Foreskin keratinocyte (primary cell): ENCODE measurements around the genes ARVCF and CCDC188.

GRCh38 chr22:19910883-19911546, 30.6 kb upstream of the COMT start:
- RAMPAGE, total RNA, result no peak

DNA sequence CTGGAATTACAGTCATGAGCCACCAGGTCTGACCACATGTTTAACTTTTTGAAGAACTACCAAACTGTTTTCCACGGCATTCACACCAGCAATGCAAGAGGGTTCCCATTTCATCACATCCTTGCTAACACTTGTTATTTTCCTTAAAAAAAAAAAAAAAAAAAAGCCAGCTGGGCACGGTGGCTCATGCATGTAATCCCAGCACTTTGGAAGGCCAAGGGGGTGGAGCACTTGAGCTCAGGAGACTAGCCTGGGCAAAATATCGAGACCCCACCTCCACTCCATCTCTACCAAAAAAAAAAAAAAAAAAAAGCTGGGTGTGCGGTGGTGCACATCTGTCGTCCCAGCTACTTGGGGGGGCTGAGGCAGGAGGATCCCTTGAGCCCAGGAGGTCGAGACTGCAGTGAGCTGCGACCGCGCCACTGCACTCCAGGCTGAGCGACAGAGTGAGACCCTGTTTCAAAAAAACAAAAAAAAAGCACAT, 16.9 kb upstream of the TXNRD2 start:
- RAMPAGE, total RNA, result no peak

DNA sequence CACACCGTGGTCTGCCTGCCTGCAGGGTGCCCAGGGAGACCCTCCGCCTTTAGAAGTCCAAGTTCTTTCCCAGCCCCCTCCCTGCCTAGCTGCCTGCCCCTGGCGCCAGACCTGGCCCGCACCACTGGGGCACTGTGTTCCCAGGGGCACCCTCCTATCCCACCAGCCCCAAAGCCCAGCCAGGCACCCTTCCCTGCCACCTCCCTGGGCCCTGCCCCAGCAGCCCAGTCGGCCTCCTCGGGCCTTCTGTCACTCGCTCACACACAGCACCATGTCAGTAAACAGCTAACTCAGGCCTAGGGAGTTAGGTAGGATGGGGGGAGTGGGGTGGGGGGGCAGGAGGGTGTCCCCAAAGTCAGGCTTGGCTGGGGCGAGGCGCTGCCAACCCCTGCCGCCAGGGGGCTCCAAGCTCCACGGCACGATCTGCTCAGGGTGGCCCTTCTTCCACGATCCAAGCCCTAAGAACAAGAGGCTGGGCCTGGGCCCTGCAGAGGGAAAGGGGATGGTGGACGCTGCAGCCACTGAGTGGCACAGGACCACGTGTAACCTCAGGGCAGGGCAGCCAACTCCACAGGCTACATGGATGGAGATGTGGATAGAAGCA, 28.7 kb upstream of the TXNRD2 start:
- RAMPAGE, total RNA, result no peak

DNA sequence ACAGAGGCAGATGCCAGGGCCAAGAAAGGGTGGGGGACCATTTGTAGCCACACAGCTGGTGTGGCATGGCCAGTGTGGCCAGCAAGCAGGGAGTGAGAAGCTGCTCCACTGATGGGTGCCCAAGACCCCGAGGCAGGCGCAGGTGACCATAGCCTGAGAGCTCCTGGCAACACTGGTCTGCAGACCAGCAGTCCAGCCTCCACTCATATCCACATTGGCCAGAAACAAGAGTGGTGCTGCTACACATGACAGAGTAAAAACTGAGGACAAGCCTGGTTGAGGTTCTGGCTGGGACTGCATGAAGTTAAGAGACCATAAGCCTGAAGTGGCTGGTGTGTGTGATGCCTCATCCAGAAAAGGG, 25.4 kb downstream of the ARVCF start:
- RAMPAGE, total RNA, result no peak

DNA sequence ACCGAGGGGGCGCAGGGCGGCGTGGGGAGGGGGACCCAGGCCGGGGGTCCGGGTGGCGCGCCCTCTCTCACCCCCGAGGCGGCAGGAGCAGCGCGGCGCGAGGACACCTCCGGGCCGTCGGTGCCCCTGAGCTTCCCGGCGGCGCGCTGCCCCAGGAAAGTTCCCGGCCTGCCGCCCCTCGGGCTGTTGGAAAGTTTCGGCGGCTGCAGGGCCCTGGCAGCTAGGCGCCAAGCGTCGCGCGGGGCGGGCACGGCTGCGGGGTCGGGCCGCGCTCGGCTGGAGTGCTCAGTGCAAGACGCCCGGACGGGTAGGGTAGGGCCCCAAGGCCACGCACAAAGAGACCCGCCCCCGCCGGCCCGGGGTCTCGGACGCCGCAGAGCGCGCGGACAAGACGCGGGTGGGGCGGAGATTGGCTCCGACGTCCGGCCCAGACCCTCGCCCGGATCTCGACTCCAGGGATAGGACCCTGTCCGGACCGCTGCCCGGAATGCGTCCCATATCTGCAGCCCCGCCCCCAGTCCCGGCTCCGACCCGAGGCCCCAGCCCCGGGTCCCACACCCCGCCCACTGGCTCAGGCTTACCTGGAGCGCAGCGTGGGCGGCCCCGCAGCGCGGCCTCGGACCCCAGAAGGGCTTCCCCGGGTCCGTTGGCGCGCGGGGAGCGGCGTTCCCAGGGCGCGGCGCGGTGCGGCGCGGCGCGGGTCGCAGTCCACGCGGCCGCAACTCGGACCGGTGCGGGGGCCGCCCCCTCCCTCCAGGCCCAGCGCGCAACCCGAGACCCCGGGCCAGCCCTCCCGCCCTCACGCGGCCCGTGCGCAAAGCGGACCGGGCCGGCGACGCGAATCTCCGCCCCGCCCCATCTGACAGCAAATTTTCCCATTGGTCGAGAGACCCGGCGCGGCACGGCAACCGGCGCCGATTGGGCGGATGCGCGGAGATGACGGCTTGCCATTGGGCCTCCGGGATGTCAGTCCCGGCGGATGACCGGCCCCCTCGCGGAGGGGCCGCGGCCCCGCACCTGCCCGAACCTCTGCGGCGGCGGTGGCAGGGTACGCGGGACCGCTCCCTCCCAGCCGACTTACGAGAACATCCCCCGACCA, at the start of gene ARVCF:
Gene ARVCF, minus strand, starts transcription at position 816 of the 1,099 bp plus-strand sequence.
- RAMPAGE, total RNA, result no peak

DNA sequence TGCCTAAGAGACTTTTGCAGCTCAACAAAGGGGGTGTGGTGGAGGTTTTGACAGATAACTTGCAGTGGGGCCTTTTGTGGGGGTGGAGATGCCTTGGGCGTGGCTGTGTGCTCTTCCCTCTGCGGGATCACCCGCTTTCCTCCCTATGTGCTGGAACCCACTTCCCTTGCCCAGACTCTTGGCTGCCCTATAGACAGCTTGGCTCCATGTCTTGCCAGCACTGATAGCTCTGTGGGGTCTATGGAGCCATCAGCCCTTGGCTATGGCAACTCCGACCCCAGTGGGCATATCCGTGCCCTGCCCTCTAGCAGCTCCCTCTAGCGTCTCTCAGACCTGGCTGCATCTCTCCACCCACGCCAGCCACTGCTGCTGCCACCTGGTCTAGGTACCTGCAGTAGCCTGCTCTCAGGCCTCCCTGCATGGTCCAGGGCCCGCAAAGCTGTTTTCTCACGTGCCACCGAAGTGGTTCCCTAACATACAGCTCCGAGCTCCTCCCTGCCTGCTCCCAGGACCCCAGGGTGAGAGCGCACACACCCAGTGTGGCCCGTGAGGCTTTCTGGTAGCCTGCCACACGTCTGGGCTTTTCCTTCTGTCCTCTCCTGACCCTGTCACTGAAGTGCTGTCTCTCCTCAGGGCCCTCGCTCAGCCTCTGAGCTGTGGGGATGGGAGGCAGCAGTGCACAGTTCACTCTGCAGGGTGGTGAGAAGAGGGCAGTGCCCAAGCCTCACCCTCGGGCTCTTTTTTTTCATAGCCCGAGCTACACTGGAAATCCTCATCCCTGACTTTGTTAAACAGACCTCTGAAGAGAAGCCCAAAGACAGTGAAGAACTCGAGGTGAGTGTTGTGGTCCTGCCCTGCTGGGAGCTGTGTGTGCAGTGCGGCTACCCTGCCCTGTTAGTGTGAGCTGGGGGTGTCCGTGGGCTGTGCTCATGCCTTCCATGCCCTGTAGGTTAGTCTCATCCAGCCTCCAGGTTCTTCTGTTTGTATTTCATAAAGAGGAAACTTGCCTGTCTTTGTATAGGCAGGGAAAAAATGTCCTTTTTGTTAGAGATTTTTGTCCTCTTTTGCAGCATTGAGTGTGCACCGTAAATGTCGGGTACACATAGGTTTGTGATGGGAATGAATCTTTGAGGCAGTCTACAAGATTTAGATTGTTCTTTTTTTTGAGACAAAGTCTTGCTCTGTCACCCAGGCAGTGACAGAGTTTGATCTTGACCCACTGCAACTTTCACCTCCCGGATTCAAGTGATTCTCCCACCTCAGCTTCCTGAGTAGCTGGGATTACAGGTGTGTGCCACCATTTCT, 14.4 kb downstream of the DGCR8 start:
- RAMPAGE, total RNA, result no peak

- RAMPAGE, total RNA, result no peak
Observed at GRCh38 chr22:20122117-20122737, 5.2 kb upstream of the TRMT2A start.

DNA sequence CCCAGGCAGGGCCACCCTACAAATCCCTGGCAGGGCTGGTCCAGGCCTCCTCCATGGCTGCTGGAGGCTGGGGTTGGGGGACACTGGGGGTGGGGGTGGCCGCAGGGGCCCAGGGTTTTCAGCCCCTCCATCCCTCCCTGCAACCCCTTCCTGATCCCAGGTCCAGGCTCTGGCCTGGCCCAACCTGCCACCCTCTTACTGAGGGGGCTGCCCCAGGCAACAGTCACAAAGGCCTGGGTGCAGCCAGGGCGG, at the start of gene CCDC188:
Gene CCDC188, minus strand, starts transcription at position 200 of the 252 bp plus-strand sequence.
- RAMPAGE, total RNA, result no peak

- RAMPAGE, total RNA, result no peak
Observed at GRCh38 chr22:20237933-20238945, 29.9 kb downstream of the RTN4R start.

DNA sequence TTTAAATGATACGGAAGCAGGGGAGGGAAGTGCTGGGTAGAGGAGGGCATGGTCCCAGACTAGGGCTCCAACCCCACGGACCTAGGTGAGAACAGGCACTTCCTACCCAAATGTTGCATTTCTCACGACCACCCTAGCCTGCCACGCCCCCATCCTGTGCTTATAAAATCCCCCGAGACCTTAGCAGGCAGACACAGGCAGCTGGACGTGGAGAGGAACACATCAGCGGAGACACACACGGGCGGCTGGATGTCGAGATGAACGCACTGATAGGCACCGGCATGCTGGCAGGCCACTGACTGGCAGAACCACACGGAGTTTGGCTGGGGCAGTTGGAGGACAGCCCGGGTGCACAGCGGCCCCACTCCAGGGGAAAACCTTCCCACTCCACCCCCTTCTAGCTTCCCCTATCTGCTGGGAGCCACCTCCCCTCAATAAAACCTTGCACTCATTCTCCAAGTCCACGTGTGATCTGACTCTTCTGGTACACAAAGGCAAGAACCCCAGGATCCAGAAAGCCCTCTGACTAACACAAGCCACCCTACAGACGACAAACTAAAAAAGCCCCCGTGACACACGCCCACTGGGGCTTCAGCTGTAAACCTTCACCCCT, 18.9 kb upstream of the RTN4R start:
- RAMPAGE, total RNA, result no peak

DNA sequence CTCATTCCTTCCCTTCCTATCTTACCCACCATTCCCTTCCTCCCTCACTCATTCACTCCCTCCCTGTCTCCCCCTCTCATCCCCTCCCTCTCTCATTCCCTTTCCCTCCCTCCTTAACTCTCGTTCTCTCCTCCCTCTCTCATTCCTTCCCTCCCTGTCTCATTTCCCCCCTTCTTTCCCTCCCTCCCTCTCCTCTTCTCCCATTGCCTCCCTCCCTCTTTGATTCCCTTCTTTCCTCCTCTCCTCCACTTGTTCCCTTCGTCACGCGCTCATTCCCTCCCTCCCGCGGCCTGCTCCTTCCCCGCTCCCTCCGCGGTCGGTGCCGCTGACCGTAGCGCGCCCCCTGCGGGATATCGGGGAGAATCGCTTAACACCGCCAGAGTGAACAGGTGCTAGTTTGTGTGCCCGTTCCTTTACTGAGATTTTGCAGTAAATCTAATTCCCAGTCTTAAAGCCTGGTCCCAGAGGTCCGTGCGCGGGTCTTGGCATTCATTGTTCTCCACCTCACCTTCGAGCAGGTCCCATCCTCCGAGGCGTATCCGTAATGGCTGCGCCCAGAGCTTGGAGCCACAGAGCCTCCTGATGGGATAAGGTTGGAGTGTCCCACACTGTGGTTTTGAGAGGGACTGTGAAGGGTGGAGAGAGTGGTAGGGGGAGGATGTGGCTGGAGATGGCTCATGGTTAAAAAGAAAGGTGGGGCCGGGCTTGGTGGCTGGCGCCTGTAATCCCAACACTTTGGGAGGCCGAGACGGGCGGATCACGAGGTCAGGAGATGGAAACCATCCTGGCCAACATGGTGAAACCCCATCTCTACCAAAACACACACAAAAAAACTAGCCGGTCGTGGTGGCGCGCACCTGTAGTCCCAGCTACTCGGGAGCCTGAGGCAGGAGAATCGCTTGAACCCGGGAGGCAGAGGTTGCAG, 966 bp upstream of the KLHL22 start:
- RAMPAGE, total RNA, result no peak

- RAMPAGE, total RNA, result no peak
Observed at GRCh38 chr22:20508582-20509228, 1.3 kb downstream of the MED15 start.

- RAMPAGE, total RNA, result no peak
Observed at GRCh38 chr22:20553716-20554441, 46.5 kb downstream of the MED15 start.

DNA sequence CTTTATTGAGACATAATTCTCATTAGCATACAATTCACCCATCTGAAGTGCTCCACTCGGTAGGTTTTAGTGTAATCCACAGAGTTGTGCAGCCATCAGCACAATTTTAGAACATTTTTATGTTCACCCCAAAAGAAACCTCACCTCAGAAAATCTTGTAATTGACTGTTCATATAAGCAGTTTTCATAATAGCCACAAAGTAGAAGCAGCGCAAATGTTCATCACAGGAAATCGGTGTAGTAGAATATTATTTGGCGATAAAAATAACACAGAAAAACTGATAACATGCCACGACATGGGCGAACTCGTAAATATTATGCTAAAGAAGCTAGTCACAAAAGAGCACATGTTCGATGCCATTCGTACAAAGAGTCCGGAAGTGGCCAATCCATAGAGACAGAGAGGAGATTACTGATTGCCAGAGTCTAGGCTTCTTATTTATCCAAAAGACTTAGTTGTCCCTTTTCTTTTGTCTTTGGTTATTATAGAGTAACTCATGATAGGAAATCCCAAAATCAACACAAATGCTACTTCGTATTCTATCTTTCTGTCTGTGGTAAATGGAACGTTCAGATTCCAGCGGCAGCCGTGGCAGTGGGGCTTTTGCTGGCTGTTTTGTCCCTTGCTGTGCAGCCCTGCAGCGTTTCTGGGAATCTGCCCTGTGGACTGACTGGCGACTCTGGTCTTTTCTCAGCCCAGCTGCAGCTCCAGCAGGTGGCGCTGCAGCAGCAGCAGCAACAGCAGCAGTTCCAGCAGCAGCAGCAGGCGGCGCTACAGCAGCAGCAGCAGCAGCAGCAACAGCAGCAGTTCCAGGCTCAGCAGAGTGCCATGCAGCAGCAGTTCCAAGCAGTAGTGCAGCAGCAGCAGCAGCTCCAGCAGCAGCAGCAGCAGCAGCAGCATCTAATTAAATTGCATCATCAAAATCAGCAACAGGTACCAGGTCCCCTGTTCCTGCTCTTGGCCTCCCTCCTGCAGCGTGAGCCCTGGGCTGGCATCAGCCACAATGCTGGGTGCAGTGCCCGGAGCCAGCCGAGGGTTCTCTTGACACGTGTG, 56.7 kb downstream of the MED15 start:
- RAMPAGE, total RNA, result no peak

GRCh38 chr22:20566296-20566710, 58.9 kb downstream of the MED15 start:
- RAMPAGE, total RNA, result no peak

DNA sequence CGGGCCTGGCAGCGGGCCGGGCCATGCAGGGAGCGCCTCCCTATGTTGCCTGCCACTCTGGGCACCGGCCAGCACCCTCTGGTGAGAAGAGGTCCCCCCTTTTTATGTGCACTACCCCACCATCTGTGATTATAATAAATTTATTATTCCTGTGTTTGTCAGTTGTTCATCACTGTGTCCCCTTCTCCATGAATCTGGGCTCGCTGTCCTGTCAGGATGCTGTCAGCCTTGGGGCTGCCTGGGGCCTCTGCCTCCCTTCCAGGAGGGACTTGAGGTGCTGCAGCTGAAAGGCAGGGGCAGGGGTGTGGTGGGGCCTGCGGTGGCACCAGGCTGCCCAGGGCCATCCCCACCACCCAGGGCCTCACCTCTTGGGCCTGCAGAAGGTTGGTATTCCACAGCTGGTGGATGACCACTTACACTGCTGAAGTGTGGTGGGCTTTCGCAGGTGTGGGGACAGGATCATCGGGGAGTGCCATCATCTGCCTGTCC, 80.1 kb downstream of the MED15 start:
- RAMPAGE, total RNA, result no peak

GRCh38 chr22:20702434-20703496, 71.1 kb upstream of the SERPIND1 start:
- RAMPAGE, total RNA, result no peak

GRCh38 chr22:20752778-20753481, 21.0 kb upstream of the SERPIND1 start:
- RAMPAGE, total RNA, result no peak

DNA sequence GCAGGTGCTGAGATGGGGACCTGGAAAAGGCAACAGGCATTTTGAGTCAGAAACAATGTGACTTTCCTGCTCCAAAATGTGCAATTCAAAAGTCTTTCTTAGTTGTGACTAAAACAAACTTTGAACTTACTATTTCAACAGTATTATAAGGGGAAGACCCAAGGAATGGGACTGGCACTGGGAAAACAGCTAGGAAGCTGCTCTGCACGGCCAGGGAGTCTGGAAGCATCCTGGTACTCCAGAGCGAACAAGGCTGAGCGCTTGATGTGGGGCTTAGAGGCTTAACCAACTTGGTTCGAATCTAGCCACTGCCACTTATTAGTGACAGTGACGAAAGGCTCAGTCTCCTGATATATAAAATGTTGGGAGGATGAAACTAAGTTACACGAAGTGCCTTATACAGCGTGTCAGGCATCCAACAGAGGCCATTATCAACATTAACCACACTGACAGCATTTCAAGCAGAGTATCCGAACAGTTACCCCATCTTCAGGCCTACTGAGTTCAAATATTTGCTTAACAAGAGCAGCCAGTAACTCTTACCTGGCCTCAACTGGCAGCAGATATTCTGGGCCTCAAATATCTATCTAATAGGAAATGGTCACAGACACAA, 2.6 kb downstream of the SERPIND1 start:
- RAMPAGE, total RNA, result no peak

GRCh38 chr22:20867115-20868359, 8.7 kb downstream of the SNAP29 start:
- RAMPAGE, total RNA, result no peak